Colic lymph node (tissue), 1 donor: ENCODE data around the genes SNRNP40, HCRTR1 and CCDC28B.

GRCh38 chr1:31296108-31296881, at the start of gene SNRNP40:
Gene SNRNP40, minus strand, starts transcription at chr1:31296788.
- PRO-cap: bidirectional peak, plus-strand start at chr1:31297049, minus-strand start at chr1:31296782

DNA sequence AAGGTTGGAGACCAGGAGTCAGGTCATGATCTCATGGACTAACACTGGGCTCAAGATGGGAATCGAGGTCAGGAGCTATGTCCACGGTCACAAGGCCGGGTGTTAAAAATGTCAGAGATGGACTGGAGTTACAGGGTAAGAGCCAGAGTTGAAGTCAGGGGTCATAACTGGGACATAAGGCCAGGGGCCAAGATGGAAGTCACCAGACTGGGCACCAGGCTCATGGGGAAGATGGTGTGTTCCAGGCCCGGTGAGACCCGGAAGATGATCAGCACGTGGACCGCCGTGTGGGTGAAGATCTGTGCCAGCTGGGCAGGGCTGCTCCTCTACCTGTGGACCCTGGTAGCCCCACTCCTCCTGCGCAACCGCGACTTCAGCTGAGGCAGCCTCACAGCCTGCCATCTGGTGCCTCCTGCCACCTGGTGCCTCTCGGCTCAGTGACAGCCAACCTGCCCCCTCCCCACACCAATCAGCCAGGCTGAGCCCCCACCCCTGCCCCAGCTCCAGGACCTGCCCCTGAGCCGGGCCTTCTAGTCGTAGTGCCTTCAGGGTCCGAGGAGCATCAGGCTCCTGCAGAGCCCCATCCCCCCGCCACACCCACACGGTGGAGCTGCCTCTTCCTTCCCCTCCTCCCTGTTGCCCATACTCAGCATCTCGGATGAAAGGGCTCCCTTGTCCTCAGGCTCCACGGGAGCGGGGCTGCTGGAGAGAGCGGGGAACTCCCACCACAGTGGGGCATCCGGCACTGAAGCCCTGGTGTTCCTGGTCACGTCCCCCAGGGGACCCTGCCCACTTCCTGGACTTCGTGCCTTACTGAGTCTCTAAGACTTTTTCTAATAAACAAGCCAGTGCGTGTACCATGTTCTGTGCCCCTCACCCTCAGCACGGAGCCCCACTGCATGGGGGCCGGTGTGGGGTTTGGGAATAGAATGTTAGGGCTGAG, 21.1 kb downstream of the SERINC2 start:
- PRO-cap: no peak

GRCh38 chr1:31511078-31511532, 65.2 kb upstream of the TINAGL1 start:
- PRO-cap: no peak

DNA sequence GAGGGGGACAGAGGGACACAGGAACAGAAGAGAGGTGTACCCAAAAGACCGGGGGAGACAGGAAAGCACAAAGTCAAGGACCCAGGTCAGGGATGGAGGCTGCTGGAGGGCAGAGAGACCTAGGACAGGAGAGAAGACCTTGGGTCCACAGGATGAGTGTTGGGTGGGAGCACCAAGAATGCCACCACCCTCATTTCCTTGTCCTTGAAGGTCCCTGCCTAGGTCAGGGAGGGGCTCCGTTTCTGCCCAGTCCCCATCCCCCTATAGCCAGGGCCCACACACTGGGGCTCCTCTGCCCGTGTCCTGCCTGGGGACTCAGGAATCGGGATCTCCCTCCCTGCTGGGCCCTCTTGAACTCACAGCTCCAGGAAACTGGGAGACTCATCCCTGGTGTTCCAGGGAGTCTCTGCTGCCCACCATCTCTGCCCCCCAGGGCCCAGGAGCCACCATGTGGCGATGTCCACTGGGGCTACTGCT, 424 bp downstream of the TINAGL1 start:
- PRO-cap: no peak

GRCh38 chr1:31617527-31617948, at the start of gene HCRTR1:
Gene HCRTR1, plus strand, starts transcription at chr1:31617689.
- PRO-cap: no peak

GRCh38 chr1:31625366-31626071, 8.0 kb downstream of the HCRTR1 start:
- PRO-cap: no peak

DNA sequence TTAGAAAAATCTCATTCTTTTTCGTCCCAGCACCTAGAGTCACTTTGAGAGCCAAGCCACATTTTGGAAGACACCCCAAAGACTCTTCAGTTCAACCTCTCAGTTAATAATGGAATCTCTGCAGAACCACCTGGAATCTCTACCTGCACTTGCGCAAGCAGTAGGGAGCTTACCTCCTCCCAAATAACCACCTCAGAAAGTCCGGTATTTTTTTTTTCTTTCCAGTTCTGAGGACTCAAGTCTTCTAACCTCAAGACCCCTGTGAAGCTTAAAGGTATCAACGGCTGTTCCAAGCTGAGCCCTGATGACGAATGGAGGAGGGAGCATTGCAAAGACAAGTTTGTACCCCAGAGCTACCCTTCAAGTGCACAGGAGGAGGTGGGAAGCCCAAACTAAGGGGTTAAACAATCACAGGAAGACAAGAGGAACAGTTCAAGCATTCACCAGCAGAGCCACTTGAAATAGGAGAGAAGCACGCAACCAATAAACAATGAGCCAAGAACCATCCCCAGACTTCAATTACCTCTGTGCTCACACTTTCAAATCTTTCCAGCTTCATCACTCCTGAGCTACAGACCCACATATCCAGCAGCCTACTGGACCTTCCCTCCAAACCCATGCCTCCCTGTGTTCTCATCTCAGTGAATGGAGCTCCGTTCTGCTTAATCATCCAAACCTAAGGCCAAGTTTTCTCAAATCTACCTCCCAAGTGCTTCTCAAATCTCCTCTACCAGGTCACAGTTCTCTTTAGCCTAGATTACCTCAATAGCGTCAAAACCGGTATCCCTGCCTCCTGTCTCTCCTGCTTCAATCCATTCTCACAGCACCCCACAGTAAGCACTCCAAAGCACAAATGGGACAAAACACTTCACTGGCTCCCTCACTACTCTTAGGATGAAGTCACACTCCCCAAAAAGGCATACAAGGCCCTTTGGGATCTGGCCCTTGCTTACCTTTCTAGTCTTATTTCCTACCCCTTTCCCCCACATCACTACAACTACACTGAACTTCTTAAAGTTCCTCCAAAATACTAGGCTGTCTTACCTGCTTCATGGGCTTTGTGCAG, 3.8 kb downstream of the PEF1 start:
- PRO-cap: no peak

- PRO-cap: unidirectional peak, minus-strand start at chr1:31788585
Observed at GRCh38 chr1:31787966-31788894, 24.1 kb upstream of the ADGRB2 start.

DNA sequence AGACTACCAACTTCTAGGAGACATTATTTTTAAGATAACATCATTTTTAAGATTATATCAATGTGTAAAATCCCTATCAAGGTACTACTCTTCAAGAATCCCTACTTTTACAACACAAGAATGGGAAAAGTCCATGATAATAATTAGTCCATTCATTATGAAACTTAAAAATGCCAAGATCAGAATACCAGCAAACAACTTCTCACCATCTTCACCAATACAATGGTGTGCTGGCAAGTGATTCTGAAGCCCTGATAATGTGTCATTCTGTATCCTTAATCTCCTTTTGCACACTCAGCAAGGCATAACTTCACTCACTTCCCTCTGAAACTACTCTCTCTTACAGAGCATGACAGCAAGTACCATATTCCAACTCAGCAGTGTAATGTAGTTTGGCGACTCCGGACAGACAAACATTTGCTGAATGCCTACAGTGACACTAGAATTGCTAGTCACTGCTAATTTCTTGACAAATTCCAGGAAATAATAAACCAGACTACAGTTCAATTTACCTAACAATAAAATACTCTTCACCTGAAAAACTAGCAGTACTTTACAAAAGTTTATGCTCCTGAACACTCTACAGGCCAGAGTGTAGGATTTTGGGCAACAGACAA, 1.6 kb downstream of the PTP4A2 start:
- PRO-cap: bidirectional peak, plus-strand start at position 380 of the sequence, minus-strand start at position 280 of the sequence

GRCh38 chr1:32015125-32015448, 1.4 kb downstream of the KHDRBS1 start:
- PRO-cap: no peak

- PRO-cap: no peak
Observed at GRCh38 chr1:32042761-32043943, 29.5 kb downstream of the KHDRBS1 start.

GRCh38 chr1:32043944-32044888, 28.5 kb upstream of the TMEM39B start:
- PRO-cap: no peak

DNA sequence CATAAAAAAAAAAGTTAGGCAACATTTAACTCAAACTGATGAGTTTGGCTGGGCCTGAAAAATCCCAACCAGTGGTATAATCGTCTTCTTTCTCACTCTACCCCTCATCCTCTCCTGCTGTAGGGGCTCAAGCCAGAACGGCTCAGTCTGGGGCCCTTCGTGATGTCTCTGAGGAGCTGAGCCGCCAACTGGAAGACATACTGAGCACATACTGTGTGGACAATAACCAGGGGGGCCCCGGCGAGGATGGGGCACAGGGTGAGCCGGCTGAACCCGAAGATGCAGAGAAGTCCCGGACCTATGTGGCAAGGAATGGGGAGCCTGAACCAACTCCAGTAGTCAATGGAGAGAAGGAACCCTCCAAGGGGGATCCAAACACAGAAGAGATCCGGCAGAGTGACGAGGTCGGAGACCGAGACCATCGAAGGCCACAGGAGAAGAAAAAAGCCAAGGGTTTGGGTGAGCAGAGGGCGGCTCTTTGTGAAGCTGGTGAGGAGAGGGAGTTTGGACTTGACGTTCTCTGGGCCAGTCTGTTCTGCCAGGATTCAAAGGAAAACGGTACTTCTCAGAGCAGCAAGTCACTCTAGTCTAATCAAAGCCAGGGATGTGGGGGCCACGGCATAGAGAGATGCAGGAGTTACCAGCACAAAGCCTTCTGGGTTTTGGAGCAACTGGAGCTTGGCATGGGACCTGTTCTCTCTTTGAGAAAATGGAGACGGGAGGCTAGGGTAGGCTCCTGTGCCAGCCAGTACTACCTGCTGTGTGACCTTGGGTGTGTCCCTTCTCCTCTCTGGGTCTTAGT, 1.8 kb downstream of the TXLNA start:
- PRO-cap: unidirectional peak, minus-strand start at position 537 of the sequence

- PRO-cap: no peak
Observed at GRCh38 chr1:32199540-32200085, 782 bp upstream of the CCDC28B start.

DNA sequence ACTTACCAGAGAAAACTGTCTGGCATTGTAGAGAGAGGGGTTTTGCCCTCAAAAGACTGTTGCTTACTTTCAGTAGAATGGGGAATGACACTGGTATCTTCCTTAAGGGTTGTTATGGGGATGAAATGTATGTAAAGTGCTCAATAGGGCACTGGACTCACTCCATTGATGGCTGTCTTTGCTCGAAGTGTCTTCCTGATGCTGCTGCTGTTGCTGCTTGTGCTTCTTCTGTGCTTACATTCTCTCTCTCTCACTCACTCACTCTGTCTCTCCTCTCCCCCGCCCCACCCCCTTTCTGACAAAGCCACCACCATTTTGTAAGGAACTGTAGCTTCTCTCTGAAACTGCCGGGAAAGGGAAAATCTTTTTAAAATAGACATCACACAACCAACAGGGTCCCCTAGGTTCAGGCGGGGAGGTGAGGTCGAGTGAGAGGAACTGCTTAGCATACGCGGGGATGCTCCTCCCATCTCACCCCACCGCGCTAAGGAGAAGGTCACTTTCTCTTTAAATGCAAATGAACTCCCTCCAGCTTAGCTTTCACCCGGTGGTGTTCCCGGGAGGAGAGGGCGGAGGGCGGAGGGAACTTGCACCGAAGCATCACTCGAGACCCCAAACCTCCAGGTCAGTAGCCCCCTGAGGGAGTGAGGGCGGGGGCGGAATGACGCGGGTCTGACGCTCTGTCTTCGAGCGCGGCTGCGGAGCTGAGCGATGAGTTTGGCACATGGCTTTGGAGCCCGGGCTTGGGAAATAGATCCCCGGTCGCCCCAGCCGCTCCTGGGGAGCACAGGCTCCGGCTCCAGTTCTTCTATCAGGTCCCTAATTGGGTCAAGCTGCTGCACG, at the start of gene CCDC28B:
TSS of gene CCDC28B (plus strand) at position 510 of the 843 bp plus-strand sequence.
- PRO-cap: no peak

DNA sequence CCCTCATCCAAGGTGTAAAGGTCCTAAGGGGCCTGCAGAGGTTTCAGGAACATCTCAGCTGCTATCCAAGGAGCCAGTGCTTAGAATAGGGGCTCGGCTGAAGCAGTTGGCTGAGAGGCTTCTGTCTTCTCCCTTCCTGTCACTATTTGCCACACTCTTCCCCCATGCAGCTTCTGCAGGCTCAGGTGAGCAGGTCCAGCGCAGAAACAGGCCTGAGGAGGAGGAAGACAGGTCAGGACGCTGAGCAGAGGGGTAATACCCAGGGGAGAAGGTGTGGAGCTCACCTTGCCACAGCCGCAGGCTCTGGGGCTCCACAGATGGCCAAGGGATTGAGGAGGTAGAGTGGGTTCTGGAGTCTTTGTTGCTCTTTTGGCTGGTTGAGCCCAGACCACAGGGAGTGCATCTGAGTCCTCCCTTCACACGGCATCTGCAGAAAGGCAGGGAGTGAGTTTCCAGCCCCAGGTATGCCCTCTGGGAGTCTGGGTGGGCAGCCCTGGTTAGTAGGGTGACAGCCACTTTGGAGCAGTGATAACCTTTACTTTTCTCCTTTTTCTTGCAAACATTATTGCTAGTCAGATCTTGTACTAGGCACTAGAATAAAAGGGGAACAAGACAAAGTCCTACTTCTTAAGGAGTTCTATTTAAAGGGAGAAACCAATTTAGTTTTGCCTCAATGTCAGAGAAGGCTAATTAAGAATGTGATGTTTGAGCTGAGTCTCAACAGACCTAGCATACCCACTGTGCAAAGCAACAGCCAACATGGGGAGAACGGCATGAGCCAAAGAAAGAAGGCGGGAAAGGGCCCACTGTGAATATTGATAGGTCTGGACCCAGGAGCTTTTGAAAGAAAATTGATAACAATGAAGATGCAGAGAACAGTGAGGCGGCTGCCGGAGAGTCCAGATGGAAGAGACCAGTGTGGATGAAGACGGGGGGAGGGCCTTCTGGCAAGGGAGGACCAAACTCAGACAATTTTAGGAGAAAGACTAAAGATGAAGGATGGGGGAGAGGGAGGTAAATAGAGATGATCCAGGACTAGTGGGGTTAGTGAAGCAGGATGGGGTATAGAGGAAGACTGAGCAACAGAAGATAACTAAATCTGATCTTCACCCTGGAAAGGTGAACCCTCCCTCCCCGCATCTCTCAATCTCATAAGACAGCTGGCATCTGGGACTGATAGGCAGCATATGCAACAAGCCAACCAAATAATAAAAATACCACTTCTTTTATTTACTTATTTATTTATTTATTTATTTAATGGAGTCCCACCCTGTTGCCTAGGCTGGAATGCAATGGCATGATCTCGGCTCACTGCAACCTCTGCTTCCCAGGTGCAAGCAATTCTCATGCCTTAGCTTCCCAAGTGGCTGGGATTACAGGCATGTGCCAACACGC, 10.0 kb downstream of the EIF3I start:
- PRO-cap: no peak

GRCh38 chr1:32239723-32240051, 7.3 kb upstream of the FAM167B start:
- PRO-cap: no peak

- PRO-cap: no peak
Observed at GRCh38 chr1:32337237-32337710, 1.2 kb upstream of the MARCKSL1 start.

DNA sequence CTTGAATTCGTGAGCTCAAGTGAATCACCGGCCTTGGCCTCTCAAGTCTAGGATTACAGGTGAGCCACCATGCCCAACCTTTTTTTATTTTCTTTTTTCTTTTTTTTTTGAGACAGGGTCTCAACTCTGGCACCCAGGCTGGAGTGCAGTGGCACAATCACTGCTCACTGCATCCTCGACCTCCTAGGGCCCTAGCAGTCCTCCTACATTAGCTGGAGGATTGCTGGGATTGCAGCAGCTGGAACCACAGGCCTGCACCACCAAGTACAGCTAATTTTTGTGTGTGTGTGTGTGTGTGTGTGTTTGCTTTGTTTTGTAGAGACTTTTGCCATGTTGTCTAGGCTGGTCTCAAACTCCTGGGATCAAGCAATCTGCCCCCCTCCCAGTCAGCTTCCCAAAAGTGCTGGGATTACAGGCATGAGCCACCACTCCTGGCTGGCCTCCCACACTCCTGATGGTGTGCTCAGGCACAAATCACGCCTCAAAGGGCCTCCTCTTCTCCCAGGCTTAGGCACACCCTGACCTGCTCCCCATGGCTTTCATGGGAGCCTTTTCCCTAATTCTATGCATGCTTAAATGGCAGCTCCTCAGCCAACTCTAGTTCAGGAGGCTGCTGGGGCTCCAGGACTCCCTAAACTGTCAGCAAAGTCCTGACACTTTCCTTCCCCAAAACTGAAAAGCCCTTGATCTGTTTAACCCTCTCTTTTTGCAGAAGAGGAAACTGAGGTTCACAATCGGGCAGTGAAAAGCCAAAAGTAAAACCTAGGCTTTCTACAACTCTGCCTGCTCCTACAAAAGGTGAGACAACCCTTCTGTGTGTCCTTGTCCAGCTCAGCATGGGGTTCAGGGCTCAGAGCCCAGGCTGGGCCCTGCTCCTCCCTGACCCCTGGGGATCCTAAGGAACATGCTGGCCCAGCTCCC, 9.3 kb downstream of the FAM229A start:
- PRO-cap: no peak

DNA sequence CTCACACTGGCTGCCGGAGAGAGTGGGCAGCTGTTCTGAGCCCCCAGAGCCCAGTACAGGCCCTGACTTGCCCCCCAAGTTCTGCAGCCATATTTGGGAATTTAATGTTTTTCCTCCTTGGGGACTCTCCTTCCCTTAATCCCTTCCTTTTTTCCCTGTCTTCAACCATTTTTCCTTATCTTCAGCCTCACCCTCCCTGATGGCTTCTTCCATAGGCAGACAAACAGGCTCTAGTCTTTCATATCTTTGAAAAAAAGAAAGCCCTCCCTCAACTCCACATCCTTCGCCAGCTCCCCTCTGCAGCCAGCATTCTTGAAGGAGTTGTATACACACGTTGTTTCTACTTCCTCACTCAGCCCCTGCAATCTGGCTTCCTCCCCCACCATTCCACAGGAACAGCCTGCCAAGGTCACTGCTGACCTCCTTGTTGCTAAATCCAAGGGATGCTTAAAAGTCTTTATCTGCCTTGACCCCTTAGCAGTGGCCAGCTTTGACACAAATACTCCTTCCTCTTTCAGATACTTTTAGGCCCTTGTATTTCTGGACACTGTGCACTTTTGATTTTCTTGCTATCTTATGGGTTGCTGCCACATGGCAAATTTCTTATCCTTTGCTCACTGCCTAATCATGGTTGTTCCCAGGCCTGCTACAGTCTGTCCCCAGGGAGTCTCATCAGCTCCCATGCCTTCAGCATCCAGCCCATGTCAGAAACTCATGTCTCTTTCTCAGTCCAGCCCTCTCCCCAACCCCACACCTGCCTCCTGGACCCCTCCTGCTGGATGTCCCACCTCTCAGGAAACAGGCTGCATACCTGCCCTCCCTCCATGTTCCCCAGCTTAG, 8.4 kb downstream of the FAM229A start:
- PRO-cap: no peak